Mesangial cell (primary cell): ENCODE measurements around the genes PIWIL1, STX2 and SFSWAP.

DNA sequence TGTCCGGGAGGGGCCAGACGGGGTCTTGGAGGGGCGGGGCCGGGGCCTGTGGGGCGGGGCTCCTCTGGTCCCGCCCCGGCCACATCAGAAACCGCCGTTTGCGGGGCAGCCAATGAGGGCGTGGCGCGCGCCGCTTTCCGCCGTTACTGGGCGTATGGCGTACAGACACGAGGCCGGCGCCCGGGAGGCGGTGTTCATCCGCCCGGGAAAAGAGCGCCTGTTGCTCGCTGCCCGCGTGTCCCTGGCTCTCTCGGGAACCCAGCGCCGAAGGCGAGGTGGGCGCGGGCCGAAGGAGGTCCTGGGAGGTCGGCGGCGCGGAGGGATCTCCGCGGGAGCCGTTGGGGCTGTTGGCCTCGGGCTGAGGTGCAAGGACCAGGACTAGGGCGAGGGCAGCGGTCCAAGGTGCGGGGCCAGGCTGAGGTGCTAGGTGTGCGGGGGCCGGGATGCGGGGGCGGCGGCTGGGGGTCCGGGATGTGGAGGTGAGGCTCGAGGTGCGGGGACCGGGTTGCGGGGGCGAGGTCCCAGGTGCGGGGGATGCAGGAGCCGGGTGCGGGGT is at the start of gene PIWIL1:
PIWIL1 (plus strand) TSS at position 143 of the 556 bp plus-strand sequence.
- RAMPAGE, long total RNA = no peak

DNA sequence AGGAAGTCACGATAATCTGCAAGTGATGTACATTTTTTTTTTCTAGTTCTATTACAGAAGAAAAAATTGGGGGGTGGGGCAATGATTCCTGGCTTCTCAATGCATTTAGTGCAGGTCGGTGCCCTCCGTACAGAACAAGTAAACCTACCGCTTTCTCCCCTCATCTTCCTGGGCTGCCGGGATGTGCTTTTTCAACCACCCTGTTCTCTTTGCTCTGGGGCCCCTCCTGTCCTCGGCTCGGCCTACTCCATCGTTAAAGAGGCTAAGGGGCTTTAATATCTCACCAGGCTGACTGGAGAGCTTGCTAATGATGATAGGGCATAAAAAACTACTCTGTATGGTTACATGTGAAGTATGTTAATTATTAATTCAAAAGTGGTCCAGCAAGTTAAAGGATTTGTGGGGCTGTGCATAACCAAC is 83.7 kb downstream of the RIMBP2 start:
- RAMPAGE, long total RNA = no peak

GRCh38 chr12:130754030-130755027 is 38.2 kb upstream of the RIMBP2 start:
- RAMPAGE, long total RNA = no peak

DNA sequence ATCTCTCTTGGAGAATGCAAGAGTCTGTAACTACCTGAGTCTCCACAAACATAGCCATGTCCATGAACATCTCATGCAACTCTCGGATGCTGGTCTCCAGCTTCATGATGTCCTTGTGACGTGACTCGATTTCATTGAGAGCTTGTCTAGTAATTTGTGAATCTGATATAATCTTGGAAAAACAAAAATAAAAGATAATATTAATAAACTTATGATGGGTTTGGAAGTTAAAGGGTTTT is 38.0 kb downstream of the STX2 start:
- RAMPAGE, long total RNA = no peak

- RAMPAGE, long total RNA = no peak
Observed at GRCh38 chr12:130801358-130801865, 37.6 kb downstream of the STX2 start.

GRCh38 chr12:130818460-130819626 is 20.2 kb downstream of the STX2 start:
- RAMPAGE, long total RNA = no peak

DNA sequence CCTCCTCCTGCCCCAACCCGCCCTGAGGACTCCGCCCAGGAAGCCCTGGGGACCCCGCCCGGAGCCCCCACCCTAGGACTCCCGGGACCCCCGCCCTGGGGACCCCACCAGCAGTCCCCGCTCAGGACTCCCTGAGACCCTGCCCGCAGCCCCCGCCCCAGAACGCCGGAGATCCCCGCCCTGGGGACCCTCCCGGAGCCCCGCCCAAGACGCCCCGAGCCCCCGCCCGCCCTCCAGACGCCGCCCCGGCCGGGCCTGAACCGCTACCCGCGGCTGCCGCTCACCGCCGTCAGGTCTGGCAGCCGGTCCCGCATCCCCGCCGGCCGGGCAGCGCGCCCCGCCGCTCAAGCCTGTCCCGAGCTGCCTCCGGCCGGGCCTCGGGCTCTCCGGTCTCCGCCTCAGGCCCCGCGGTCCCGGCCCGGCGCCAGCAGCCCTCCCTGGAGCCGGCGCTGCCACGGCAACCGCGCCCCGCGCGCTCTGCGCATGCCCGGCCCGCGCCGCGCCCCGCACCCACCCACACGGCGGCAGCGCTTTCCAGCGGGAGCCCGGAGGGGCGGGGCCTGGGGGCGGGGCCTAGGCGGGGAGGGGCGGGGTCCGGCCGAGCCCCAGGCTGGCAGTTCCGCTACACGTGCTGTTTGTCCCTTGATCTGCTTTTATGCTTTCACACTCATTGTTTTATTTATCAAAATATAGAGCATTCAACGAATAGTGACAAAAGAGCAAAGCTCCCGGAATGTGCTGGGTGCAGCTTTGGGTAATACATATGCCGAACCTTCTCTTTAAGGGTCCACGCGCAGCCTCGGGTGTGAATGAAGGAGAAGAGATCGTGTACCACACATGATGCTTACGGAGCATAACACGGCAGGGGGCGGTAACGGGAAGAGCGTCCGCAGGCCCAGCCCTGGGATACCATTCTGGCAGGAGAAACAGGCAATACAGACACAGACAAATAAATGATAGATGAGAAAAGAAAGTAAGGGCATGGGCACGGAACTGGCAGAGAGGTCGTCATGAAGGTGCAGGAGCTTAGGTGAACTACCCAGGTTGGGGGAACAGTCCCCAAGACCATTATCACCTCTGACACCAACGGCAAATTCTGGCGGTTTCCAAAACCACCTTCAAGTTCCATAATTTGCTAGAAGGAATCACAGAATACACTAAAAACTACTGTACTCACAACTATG is at the start of gene STX2:
STX2 (minus strand) TSS at position 465 of the 1,184 bp plus-strand sequence.
- RAMPAGE, long total RNA = no peak

DNA sequence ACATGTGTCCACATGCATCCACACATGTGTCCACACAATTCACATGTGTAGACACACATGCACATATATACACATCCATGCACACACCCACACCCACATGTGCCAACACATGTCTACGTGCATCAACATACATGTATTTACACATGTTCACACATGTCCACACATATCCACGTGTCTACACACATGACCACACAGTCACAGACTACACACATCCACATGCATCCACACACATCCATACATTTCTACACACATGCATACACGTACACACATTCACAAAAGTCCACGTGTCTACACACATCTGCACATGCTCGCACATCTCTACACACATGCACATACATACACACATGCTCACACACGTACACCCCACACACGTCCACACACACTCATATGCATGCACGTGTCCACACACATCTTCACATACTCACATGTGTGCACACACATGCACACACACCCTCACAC is 3.4 kb downstream of the ADGRD1 start:
- RAMPAGE, long total RNA = no peak

DNA sequence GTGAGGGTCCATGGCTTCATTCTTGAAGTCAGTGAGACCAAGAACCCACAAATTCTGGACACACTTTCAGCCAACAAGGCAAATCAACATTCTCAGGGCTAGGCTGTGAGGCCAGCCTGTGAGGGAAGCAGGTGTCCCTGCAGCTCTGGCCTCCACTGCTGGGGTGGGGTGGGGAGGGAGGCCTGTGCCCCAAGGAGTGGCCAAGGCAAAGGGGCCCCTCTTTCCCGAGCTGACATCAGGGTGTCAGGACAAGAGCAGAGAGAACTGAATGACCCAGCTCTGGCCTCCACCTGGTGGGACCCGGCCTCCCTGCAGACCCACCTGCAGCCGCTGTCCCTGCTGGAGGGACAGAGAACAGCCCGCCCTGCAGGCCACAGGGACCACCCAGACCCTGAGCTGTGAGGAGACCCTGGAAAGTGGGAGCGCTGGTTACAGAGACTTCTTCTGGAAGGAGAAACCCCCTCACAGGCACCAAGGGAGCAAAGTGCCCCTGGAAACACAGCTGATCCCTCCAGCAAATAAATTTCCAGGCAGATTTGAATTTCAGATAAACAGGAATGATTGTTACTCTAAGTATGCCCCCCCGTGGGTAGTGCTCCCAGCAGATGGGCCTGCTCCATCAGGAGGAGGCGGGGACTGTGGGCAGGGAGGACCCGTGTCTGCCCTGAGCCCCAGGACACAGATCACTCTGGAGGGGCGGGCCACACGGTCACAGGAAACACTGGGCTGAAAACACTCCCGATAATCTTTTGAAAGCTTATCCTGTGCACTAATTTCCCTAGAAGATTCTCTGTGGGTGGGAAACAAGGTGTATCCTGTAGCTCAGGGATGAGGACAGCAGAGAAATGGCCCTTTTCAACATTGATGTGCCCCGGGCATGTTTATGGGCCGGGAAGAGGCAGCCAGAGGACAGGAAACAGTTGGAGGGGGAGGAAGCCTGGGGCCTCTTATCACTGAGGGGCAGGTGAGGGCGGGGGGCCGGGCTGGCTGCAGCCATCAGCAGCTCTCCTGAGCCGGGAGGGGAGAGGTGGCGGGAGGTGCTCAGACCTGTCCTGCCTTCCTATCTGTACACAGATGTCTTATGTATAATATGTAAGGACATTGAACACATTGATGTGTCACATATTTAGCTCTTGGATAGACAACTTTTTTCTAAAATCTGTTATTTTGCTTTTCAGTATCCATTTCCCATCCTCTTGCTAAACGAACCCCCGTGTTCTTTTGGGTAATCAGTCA is 276.0 kb downstream of the ADGRD1 start:
- RAMPAGE, long total RNA = no peak

DNA sequence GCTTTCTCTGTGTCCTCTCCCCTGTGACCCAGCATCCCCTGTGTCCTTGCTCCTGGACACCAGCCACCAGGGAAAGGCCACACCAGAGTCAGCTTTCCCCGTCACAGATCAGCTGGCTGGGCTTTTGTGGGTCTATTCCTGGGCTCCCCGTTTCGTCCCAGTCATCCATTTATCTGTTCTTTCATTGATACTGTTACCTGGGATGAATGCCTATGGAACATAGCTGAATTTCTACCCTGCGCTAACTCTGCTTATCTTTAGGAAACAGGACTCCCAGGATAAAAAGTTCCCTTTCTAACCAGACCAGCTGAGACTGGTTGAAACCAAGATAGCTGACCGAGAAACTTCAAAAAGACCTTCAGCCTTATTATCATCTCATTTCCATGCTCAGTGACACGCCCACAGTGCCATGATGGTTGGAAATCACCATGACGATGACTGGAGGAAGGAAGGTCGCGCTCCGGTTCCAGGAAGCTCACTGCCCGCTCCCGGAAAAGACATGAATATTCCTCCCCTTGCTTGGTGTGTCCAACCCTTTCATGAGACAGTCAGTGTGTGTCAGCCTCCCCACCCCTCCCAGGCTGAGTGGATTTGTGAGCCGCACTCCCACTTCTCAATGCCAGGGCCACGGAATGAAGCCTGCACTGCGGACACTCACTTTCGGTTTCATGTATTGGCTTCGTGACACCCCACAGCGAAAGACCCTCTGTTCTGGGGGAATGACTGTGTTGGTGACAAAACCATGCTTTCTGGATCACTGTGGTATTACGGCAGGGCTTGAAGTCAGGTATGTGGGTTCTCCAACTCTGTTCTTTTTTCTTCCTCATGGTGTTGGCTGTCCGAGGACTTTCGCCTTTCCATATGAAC is 276.3 kb upstream of the SFSWAP start:
- RAMPAGE, long total RNA = no peak

- RAMPAGE, long total RNA = start-site peak on the plus strand at chr12:131711079-131711097, 261 reads
Observed at GRCh38 chr12:131710938-131712022, at the start of gene SFSWAP. Gene SFSWAP (plus strand): TSS chr12:131711090.

GRCh38 chr12:131736603-131736918 is 25.7 kb downstream of the SFSWAP start:
- RAMPAGE, long total RNA = no peak

DNA sequence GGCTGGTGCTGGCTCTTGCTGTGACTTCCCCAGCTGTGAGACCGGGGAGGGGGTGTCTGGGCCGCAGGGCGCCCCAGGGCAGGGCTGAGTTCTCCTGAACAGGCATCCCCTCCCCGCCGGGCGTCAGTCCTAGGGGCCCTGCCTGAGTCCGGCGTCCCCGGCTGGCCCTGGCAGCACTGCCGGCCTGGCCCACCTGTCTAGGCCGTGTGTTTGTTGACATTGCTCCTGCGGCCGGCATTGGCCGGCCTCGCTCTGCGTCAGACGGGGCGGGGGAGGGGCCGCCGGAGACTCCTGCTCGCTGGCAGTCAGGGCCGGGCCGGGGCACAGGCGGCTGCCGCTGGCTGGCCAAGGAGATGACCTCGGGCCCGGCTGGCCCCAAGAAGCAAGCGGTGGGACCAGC is 1.5 kb downstream of the ULK1 start:
- RAMPAGE, long total RNA = no peak

DNA sequence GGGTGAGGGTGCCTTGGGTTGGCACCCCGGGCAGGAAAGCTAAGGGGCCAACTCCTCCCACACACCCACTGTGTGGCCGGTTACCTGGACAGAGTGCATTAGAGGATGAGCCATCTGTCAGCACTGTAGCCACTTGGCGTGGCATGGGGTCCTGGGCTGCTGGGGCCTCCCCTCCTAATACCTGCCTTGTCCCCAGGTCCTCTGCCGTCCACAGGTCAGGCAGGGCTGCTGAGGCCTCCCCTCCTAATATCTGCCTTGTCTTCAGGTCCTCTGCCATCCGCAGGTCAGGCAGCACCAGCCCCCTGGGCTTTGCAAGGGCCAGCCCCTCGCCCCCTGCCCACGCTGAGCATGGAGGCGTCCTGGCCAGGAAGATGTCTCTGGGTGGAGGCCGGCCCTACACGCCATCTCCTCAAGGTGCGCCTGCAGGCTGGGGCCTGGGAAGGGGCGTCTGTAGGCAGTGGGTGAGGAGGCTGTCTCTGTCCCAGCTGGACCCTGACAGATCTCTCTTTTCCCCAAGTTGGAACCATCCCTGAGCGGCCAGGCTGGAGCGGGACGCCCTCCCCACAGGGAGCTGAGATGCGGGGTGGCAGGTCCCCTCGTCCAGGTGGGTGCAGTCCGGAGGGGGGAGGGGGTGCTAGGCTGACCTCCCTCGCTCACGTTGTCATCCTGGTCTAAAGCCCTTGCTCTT is 14.1 kb upstream of the PUS1 start:
- RAMPAGE, long total RNA = no peak

- RAMPAGE, long total RNA = no peak
Observed at GRCh38 chr12:131930270-131930562, 1.1 kb downstream of the PUS1 start.

DNA sequence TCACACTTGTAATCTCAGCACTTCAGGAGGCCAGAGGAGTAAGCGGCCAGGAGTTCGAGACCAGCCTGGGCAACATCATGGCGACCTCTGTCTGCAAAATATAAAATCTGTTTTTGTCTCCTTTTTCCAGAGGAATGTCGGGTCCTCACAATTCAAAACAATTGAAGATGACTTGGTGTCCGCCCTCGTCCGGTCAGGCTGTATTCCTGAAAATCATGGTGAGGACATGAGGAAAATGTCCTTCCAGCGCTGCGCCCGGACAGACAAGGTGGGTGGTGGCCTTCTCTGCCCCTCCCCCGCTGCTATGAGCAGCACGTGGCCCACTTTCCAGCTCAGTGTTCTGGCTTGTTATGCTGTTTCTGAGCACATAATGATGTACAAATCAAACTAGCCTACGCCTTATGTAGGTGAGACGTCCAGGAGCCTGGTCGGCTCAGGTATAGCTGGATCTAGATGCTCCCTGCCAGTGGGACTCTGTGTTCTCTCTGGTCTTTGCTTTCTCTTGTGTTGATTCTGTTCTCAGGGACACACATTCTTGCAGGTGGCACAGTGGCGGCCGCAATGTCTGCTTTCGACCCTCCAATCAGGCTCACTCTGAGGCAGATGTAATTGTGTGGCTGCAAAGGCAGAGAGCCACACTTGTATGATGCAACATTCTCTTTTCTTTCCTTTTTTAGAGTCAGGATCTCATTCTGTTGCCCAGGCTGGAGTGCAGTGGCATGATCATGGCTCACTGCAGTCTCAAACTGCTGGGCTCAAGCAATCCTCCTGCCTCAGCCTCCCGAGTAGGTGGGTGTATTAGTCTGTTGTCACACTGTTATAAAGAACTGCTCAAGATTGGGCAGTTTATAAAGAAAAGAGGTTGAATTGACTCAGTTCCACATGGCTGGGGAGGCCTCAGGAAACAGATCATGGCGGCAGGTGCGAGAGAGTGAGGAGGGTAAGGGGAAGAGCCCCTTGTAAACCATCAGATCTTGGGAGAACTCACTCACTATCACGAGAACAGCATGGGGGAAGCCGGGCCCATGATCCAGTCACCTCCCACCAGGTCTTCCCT is 3.3 kb downstream of the PUS1 start:
- RAMPAGE, long total RNA = no peak

DNA sequence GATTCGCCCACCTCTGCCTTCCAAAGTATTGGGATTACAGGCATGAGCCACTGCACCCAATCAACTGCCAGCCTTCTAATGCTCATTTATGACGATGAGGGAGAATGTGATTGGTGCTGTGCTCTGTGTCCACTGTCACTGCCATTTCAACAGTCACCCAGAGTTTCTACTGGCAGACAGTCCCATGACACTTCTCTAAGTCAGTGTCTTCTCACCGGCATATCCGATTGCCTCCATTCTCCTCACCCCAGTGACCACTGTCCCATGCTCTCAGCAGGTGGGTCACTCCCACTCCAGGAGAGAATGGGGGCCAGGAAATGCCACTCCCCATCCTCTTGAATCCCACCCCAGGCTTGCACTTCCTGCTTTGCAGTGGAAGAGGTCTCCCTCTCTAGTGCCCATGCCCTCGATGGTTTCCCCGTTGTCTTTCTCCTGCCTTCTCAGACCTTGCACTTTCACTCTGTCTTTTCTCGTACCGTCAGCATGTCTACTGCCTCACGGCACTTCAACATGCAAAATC is 2.3 kb upstream of the EP400 start:
- RAMPAGE, long total RNA = no peak

DNA sequence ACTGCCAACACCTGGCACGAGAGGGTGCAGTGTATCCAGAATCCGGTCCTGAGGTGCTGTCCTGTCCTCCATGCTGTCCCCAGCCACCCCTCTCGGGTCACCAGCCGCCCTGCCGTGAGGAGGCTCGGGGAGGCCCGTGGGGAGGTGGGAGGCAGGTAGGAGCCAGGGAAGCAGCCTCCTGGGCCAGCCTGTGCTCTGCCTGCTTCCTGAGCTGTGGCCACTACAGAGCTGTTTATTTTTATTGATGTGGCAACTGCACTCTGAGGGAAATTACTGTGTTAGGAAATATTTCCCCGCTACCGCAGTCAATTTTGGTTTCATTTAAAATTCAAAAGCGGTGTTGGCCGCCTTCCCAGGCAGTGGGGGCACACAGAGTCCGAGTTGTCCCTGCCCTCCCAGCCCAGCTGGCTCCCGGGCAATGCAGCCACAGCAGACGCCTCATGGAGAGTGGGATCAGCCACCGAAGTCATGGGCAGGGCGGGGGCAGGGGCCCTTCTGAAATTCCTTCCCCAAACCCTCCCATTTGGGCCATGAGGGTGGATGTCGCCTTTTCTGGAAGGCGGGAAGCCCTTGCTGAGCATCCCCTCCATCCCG is 18.4 kb downstream of the NOC4L start:
- RAMPAGE, long total RNA = no peak

DNA sequence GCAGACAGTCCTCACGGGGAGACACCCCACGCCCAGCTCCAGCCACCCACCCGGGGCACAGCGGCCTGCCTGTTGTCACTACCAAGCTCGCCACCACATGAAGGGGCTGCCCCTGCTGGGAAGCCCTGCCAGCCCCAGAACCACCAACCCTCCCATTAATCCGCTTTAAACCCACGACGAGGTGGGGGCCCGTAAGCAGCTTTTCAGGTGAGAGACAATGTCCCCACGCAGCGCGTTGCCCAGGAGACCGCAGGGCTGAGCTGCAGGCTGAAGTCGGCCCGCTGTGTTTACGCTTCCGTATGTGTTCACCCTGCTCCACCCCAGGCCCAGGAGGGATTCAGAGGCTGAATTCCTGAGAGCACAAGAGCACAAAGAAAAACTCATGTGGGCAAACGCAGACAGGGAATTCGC is 61.4 kb upstream of the FBRSL1 start:
- RAMPAGE, long total RNA = no peak

- RAMPAGE, long total RNA = no peak
Observed at GRCh38 chr12:132502301-132502862, 12.4 kb downstream of the FBRSL1 start.